Mesenchymal stem cell of the bone marrow (primary cell): ENCODE measurements around the genes RNF126 and PRTN3.

- CAGE, long polyA plus RNA, result no peak
Measured at GRCh38 chr19:70743-71201, 36.1 kb upstream of the OR4F17 start.

GRCh38 chr19:311395-312413, 20.5 kb upstream of the PLPP2 start:
- CAGE, long polyA plus RNA, result no peak

DNA sequence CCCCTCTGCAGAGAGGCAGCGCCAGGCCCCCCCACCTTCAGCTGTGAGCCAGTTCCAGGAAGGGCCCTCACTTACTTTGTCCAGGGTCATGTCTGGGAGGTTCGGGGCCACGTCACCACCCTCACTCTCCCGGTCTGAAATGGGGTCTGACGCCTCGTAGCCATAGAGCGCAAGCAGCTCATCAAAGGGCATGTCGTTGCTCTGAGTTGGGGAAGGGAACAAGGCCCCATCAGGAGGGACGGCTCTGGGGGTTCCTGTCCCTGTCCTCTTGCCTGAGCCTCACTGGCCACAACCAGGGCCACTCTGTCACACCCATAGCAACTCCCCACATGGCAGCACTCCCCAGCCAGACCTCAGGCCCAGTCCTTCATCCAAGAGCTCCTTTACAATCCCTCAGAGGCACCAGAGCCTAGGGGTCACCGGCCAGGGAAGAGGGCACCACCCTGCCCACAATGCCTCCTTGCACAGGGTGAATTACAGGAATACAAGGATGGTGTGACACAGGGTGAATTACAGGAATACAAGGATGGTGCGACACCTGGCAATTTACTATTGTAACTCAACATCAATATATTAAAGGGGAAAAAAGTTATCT, 16.7 kb downstream of the MIER2 start:
- CAGE, long polyA plus RNA, result no peak

GRCh38 chr19:341549-341902, 3.1 kb downstream of the MIER2 start:
- CAGE, long polyA plus RNA, result no peak

GRCh38 chr19:368239-368770, 7.5 kb downstream of the THEG start:
- CAGE, long polyA plus RNA, result no peak

DNA sequence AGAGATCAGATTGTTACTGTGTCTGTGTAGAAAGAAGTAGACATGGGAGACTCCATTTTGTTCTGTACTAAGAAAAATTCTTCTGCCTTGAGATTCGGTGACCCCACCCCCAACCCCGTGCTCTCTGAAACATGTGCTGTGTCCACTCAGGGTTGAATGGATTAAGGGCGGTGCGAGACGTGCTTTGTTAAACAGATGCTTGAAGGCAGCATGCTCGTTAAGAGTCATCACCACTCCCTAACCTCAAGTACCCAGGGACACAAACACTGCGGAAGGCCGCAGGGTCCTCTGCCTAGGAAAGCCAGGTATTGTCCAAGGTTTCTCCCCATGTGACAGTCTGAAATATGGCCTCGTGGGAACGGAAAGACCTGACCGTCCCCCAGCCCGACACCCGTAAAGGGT, 10.9 kb upstream of the THEG start:
- CAGE, long polyA plus RNA, result no peak

- CAGE, long polyA plus RNA, result no peak
Measured at GRCh38 chr19:518789-519542, 11.7 kb downstream of the TPGS1 start.

- CAGE, long polyA plus RNA, result no peak
Measured at GRCh38 chr19:551035-551684, 7.3 kb downstream of the GZMM start.

DNA sequence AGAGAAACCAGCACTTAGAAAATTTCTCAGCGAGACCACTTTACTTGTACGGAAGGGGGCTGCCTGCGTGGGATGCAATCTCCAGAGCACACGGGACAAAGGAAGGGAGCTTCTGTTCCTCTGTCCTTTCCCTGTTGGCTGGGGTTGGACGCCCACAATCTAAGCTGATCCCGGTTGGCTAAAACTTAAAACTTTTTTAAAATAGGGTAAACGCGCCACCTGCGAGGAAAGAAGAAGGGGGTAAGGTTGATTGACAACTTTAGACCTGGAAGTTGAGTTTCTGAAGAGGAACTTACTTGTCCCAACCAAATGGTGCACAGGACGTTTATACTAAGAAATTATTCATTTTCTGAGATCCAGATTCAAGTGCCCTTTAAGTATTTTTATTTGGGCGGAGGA, 744 bp upstream of the BSG start:
- CAGE, long polyA plus RNA, result no peak

DNA sequence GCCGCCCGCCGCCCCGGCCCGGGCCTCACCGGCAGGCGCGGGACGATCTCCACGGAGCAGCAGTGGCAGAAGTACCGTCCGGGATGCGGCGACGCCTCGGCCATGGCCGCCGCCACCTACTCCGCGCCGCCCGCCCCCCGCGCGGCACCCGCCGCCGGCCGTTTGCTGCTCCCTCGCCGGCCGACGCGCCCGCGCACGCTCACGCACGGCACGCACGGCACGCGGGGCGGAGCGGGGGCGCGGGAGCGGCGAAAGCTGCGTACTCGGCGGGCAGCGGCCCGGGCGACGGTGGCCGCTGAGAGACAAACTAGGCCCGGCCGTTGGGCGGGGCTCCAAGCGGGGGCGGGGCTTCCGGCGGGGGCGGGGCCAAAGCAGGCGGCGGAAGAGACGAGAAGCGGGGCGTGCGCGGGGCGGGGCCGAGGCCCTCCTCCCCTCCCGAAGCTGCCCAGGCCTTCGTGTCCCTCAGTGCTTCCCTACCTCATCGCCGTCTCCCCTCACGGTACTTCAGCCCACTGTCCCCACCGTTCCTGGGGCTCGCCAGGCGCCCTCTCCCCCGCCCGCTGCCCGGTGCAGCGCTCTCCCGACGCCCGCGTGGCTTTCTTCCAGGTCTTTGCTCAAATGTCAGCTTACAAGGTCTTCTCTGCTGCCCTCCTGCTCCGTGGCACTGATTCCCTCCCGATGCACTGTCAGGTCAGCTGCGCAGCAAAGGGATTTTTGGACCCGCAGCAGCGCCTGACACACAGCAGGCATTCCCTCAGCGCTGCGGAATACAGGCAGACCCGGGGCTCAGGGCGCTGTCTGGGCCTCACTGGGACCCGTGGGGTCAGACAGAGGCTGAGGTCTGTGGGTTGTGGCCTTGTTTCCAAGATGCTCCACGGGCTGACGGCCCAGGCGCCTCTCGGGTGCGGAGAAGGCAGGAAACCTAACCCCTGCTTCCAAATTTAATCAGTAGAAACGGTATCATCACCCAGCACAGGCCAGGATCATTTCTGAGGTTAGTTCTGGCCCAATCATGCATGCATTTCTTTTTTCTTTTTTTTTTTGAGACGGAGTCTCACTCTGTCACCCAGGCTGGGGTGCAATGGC, at the start of gene RNF126:
TSS of gene RNF126 (minus strand) at position 197 of the 1,086 bp plus-strand sequence.
- CAGE, long polyA plus RNA, result no peak

DNA sequence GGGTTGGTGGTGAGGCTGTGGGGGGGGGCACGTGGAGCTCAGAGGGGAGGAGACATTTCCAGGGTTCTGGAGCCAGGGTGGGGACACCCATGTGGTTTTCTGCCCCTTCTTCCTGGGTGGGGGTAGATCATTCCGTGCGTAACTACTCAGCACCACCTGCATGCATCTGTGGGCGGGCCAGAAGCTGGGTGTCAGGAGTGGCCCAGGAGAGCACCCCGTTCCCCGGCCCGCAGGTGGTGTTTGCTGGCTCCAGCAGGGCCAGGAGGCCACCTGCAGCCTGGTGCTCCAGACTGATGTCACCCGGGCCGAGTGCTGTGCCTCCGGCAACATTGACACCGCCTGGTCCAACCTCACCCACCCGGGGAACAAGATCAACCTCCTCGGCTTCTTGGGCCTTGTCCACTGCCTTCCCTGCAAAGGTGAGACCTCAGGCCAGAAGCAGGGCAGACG, 1.4 kb downstream of the FSTL3 start:
- CAGE, long polyA plus RNA, result no peak

- CAGE, long polyA plus RNA, result no peak
Measured at GRCh38 chr19:680197-680691, 4.1 kb downstream of the FSTL3 start.

DNA sequence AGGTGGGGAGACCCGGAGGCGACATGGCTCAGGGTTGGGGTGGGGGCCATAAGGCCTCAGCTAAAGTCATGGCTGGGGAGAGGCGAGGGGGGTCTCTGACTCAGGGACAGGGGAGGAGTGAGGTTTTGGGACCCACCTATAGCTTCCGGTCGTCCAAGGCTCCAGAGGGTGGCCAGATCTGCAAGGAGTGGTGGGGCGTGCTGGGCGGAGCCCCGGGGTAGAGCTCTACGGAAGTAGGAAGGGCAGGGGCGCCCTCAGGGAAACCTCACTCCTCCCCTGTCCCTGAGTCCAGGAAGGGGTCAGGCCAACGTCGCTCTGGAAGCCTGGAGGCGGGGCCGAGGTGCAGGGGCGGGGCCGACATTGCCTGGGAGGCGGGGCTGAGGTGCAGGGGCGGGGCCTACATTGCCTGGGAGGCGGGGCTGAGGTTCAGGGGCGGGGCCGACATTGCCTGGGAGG, 5.2 kb upstream of the PALM start:
- CAGE, long polyA plus RNA, result no peak

- CAGE, long polyA plus RNA, result no peak
Measured at GRCh38 chr19:710023-710742, 1.4 kb downstream of the PALM start.

- CAGE, long polyA plus RNA, result no peak
Measured at GRCh38 chr19:718813-719713, 10.3 kb downstream of the PALM start.

DNA sequence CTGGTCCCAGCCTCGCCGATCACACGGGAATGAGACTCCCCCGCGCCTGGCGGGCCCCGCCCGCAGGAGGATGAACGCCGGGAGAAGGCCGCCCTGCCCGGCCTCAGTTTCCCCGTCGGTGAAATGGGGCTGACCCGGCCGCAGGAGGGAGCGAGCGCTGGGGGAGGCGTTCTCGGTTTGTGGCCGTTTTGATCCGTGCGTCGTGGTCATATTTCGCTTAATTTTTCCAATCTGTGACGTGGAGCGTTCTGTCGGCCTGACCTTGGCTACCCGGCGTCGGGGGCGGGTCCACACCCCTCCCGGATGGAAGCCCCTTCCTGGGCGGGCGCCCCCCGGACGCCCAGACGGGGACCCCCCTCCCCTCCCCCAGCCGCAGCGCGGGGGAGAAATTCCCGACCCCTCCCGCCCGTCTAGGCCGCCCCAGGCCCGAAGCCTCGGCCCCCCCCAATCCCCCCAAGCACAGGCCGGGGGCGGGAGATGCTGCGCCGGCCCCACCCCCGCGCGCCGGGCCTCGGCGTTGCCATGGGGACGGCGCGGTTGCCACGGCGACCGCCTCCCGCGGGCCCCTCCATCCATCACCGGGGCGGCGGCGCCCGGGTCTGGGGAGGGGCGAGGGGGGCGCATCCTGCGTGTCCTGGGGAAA, 11.1 kb downstream of the PALM start:
- CAGE, long polyA plus RNA, result no peak

GRCh38 chr19:743154-743848, 7.6 kb upstream of the MISP start:
- CAGE, long polyA plus RNA, result no peak

DNA sequence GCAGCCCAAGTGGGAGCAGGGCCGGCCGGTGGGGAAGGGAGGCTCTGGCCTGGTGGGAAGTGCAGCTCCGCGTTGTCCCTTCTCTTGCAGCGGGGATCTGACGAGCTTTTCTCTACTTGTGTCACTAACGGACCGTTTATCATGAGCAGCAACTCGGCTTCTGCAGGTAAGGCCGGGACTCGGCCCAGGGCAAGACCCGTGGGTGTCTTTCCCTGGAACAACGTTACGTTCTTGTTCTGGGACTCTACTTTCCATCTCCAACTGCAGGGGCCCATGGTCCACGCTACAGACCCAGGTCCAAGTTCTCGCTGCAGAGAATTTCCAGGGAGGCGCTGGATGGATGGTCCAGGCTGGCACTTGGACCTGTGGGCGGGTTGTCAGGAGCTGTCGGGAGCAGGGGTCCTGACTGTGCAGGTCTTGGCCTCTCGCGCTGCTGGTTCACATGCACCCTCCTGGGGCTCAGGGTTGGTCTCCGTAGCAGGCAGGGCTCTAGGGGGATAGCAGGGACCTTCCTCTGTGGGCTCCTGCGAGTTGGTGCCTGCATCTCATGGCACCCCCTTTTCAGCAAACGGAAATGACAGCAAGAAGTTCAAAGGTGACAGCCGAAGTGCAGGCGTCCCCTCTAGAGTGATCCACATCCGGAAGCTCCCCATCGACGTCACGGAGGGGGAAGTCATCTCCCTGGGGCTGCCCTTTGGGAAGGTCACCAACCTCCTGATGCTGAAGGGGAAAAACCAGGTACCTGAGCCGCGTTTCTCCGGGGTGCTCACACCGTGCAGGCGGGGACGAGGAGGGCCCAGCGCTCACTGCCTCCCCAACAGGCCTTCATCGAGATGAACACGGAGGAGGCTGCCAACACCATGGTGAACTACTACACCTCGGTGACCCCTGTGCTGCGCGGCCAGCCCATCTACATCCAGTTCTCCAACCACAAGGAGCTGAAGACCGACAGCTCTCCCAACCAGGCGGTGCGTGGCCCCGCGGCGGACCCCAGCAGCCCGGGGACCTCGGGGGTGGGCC, 6.5 kb downstream of the PTBP1 start:
- CAGE, long polyA plus RNA, result no peak

DNA sequence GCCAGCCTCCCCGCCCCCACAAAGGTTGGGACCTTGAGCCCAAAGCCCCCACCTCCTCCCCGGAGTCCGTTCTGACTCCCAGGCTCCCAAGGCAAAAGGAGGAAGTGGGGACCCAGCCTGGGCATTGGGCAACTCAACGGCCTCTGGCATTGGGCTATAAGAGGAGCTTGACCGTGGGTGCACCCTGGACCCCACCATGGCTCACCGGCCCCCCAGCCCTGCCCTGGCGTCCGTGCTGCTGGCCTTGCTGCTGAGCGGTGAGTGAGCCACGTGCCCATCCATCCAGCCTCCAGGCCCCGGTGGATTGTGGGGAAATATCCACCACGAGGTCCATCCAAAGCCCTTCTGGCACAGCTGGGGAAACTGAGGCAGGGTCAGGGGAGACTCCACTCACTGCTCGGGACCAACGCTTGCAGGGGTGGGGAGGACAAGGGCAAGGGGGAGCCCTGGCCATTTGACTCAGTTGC, at the start of gene PRTN3:
TSS of gene PRTN3 (plus strand) at position 187 of the 467 bp plus-strand sequence.
- CAGE, long polyA plus RNA, result no peak

DNA sequence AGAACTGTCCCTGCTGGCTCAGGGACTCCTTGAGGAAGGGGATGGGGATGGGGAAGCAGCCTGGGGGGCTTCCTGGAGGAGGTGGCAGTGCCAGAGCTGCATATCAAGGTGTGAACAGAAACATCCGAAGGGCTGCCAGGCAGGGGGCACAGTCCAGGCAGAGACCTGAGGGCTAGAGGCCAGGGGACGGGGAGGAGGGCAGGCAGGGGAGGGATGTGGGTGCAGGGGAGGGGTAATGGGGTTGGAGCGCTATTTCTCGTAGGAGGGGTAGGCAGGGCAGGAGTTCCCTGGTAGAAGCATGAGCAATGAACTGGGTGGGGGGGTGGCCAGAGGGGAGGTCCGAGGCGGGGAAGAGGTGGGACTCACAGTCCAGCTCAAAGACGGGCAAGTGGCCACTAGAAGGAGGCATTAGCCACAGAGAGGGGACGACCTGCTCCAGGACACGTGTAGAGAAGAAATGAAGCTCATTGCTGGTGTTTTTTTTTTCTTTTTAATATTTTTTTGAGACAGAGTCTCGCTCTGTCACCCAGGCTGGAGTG, 3.5 kb upstream of the ELANE start:
- CAGE, long polyA plus RNA, result no peak